Right ventricle myocardium (tissue), 1 donor: ENCODE measurements around the genes LDHAL6B and BNIP2.

DNA sequence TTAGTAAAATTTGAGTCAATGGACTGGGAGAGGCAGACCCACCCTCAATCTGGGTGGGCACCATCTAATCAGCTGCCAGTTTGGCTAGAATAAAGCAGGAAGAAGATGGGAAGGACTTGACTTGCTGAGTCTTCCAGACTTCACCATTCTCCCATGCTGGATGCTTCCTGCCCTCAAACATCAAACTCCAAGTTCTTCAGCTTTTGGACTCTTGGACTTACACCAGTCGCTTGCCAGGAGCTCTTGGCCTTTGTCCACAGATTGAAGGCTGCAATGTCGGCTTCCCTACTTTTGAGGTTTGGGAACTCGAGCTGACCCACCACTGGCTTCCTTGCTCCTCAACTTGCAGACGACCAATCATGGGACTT, 8.6 kb upstream of the LIPC start:
- PRO-cap, 2 experiments: no peak in any of the 2 experiments

DNA sequence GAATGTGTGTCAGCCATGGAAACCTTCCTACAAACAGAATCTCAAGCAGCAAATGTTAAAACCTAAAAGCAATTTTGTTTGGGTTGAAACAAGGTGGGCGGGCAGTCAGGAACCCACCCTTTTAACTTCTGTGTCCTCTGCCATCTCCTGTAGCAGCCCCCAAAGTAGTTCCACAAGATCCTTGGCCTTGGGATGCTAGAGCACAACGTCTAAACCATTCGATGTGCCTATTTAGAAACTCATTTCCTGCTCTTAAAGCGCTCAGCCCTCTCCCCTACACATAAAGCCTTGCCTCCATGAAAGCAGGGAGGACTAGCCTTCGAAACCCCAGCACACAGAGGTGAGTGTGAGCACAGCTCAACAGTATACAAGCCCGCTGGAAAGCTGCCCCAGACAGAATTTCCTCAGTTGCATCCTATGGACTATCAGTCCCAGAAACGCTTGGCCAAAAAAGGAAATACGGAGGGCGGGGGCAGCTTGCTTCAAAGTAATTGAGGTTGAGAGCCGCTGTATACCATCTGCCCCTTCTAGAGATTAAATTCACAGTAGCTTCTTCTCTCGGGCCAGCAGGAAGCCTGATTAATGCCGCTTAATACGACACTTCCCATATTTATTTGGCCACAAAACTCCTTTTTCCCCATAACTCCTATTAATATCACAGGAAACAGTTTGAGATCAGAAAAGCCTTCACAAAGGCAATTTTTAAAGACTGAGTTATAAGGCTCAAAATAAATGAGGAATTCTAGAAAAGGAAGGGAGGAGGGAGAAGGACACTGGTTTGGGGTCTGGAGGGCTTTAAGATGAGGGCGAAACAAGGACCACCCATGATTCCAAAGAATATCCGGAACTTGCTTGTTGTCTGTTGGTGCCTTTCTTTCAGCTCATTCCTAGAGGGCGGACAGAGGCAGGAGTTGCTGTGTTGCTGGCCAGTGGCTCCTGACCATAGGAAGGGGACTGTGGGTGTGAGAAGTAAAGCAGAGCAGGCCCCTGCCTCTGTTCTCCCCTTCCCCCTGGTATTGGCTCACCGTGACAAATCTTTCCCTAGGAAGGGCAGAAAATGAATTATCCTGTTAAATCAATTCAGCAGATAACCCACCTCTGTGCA, 88.7 kb downstream of the LIPC start:
- PRO-cap, 2 experiments: no peak in any of the 2 experiments

GRCh38 chr15:58748367-58748672, 1.2 kb downstream of the ADAM10 start:
- PRO-cap, 2 experiments: no peak in any of the 2 experiments

GRCh38 chr15:58793684-58794051, 22.6 kb downstream of the MINDY2 start:
- PRO-cap, 2 experiments: no peak in any of the 2 experiments

GRCh38 chr15:59030701-59031165, 43.3 kb downstream of the RNF111 start:
- PRO-cap, 2 experiments: no peak in any of the 2 experiments

GRCh38 chr15:59083953-59084488, 20.9 kb upstream of the CCNB2 start:
- PRO-cap, 2 experiments: no peak in any of the 2 experiments

- PRO-cap, 2 experiments: no peak in any of the 2 experiments
Measured at GRCh38 chr15:59158557-59159230, 47.9 kb upstream of the LDHAL6B start.

DNA sequence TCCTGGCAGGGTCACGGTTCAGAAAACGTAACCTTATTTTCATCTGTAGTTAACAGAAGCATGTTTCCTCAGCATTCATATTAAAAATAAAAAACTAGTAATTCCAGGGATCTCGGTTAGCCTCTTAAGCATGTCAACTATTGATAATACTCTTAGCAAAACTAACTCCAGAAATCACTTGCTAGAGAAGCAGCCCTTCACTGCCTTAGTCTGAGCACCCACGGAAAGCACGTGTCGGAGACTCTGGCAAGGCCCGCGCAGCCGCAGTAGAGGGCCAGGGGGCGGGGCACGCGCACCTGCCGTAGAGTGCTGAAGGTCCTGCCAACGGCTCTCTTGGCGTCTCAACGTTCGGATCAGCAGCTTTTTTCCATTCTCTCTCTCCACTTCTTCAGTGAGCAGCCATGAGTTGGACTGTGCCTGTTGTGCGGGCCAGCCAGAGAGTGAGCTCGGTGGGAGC, at the start of gene LDHAL6B:
Gene LDHAL6B, plus strand, starts transcription at position 304 of the 457 bp plus-strand sequence.
- PRO-cap, 2 experiments: no peak in any of the 2 experiments

DNA sequence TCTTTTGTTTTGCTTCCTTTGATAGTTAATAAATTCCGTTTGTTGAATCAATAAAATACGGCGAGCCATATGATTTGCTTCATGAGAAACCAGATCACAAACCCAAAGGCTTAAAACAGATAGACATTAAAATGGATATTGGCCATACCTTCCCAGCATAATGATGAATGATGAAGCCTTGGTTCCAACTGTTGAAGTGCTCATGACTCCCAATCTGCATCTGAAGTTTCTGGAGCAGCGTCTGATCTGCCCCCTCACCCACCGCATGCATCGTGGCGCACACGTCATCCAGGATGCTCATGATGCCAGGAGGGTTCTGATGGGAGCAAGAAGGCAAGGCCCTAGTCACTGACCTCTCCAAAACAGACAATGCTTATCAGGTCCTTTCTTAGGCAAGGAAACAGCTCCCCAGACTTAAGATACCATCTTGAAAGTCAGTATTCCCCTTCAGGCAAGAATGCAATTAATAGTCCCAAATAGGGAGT, 1.9 kb downstream of the LDHAL6B start:
- PRO-cap, 2 experiments: no peak in any of the 2 experiments

- PRO-cap, 2 experiments: no peak in any of the 2 experiments
Measured at GRCh38 chr15:59349550-59350584, 22.8 kb downstream of the MYO1E start.

GRCh38 chr15:59366073-59366786, 6.4 kb downstream of the MYO1E start:
- PRO-cap, 2 experiments: no peak in any of the 2 experiments

DNA sequence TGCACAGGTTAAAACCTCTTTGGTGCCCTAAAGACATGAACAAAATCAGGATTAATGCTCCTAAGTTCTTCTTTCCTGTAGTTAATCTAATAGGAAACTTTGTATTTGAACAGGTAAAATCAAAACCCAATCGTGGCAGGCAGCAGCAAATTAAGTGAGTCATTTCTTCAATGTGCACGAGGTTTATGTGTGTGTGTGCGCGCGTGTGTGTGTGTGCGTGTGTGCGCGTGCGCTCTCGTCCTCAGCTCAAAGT, 851 bp downstream of the FAM81A start:
- PRO-cap, 2 experiments: no peak in any of the 2 experiments

GRCh38 chr15:59528848-59529383, 82.7 kb upstream of the GCNT3 start:
- PRO-cap, 2 experiments: no peak in any of the 2 experiments

DNA sequence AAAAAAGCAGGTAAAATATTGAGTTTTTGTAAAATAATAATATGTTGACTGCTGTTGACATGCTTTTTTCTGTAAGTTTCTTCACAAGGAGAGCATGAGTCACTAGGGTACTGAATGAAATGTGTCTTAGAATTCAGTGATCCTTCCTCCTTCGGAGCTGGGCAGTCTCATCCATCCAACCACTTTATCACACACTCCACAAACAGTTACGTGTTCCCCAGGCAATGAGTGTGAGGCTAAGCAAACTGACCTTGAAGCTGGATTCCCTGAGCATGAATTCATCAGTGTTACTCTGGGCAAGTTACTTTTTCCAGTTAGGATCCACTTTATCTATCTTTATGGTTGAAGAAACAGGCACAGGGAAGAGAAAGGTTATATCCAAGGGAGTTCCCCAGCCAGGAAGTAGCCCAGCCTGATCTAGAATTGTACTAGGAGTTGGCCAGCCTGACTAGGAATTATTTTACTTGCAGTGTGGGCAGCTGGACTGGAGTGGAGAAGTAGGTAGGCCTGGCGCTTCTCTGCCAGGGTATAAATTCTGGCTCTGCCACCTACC, 17.1 kb upstream of the GCNT3 start:
- PRO-cap, 2 experiments: no peak in any of the 2 experiments

DNA sequence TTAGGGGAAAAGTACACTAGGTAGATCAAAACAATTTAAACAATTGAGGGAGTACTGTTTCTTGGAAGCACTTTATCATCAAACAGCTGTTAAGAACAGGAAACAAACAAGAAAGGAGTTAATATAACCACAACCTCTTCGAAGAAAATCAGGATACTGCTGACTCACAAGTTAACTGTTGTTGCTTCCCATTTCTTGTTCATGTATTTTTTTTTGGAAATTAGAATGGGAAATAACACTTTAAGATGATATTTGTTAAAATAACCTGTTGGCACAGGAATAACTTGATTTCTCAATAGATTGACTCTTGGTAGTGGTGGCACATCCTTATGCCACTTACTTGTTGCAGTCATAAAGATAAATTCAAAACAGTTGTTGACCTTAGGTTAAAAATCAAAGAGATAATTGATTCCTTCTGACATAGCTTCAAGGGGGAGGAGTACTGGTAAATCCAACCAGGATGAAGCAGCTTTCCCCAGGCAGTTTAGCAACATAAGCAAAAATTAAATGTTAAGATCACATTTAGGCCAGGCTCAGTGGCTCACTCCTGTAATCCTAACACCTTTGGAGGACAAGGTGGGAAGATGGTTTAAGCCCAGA, 3.3 kb downstream of the BNIP2 start:
- PRO-cap, 2 experiments: no peak in any of the 2 experiments

GRCh38 chr15:59689213-59689712, at the start of gene BNIP2:
TSS of gene BNIP2 (minus strand) at chr15:59689320.
- PRO-cap, 2 experiments: peak in 2 of 2 experiments; most common plus-strand start chr15:59689456 (in 2); most common minus-strand start chr15:59689315 (in 2)

DNA sequence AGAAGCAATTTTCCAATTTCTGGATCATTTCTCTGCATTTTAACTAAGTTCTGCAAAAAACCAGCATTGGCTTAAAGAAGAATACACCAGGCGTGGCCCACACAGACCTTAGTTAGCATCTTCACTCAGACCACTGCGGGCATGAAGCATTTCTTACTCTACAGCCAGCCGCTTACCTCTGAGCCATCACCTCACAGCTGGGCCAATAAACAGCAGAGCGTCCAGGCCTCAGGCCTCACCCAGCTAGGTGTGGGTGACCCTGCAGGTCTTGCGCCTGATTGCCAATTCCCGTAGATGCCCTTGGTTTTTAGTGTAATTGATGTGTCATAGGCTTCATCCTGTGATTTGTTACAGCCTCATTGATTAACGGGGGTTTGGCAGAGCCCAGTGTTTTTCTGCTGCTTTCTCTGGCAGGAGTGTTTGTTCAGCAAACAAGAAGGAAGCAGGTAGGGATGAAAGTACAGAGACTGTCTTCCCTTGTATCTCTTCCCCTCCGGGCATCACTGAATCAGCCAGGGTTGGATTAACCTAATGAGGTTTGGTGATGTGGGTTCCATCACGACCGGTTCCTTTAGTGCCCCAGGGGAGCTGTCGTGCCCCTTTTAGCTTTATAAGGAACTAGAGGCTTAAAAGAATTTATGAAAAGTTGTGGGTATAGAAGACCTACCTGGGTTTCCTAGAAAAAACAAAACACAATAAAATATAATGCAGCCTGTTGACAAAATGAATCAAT, 49.6 kb upstream of the BNIP2 start:
- PRO-cap, 2 experiments: no peak in any of the 2 experiments

GRCh38 chr15:60005915-60007001, 2.1 kb downstream of the FOXB1 start:
- PRO-cap, 2 experiments: no peak in any of the 2 experiments

- PRO-cap, 2 experiments: no peak in any of the 2 experiments
Measured at GRCh38 chr15:60348725-60349133, 49.1 kb downstream of the ANXA2 start.

- PRO-cap, 2 experiments: no peak in any of the 2 experiments
Measured at GRCh38 chr15:60374177-60375245, 23.3 kb downstream of the ANXA2 start.